Astrocyte (in vitro differentiated cells and primary cell): ENCODE measurements around the gene SSBP2.

- PRO-cap = no peak
- RRBS, 2 experiments = no CpG with 5 or more reads among the region's 2 CpGs
Measured at GRCh38 chr5:78078357-78079038, 216.0 kb downstream of the AP3B1 start.

DNA sequence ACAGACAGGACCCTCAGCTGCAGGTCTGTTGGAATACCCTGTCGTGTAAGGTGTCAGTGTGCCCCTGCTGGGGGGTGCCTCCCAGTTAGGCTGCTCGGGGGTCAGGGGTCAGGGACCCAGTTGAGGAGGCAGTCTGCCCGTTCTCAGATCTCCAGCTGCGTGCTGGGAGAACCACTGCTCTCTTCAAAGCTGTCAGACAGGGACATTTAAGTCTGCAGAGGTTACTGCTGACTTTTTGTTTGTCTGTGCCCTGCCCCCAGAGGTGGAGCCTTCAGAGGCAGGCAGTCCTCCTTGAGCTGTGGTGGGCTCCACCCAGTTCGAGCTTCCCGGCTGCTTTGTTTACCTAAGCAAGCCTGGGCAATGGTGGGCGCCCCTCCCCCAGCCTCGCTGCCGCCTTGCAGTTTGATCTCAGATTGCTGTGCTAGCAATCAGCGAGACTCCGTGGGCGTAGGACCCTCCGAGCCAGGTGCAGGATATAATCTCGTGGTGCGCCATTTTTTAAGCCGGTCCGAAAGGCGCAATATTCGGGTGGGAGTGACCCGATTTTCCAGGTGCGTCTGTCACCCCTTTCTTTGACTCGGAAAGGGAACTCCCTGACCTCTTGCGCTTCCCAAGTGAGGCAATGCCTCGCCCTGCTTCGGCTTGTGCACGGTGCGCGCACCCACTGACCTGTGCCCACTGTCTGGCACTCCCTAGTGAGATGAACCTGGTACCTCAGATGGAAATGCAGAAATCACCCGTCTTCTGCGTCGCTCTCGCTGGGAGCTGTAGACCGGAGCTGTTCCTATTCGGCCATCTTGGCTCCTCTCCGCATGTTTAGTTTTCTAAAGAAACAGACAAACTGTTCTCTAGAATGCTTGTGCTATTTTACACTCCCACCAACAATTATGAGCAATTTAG is 97.2 kb downstream of the SCAMP1 start:
- PRO-cap = no peak
- RRBS, 2 experiments = no CpG with 5 or more reads among the region's 35 CpGs

DNA sequence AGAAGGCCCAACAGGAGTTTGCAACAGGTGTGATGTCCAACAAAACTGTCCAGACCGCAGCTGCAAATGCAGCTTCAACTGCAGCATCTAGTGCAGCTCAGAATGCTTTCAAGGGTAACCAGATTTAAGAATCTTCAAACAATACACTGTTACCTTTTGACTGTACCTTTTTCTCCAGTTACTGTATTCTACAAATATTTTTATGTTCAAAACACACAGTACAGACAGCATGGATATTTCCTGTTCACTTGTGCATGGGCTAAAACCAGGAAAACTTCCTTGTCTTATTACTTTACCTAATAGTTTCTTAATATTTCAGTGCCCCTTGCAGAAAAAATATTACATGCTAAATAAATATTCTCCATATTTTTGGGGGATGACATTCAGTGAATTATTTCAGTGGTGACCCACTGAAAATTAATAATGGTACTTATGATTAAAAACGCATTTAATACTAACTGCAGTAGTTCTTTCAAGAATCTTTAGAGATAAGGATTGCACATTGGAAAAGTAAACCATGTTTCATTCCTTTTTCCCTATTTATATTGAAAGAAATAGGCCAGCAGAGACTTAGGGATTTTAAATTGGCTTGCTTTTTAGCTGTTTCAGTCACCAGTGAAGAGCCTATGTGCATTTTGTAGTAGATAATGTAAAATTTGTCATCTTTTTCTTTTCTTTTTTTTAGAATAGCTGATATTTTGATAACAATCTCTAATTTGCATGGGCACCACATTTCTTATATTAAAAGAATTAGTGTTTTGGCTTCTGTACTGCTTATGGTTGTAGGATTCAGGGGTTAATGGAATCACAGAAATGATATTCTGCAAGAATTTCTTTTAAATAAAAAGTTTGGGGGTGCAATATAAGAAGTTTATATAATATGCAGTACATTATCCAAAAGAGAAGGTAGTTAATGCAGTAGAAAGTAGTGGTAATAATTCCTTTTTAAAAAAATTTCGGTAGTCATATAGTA is 115.4 kb downstream of the SCAMP1 start:
- PRO-cap = no peak
- RRBS, 2 experiments = no CpG with 5 or more reads among the region's 3 CpGs

DNA sequence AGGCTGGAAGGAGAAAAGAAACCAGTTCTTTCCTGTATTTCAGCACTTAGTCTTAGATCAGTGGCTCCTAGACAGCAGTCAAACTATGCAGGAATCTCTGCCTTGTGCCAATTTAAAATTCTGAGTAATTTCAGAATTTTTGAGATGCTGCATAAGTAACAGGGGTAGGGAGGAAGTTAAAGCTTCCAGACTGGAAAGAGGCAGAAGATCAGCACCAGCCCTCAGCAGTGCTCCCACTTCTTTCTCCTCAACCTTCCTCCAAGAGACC is 141.9 kb downstream of the LHFPL2 start:
- PRO-cap = no peak

DNA sequence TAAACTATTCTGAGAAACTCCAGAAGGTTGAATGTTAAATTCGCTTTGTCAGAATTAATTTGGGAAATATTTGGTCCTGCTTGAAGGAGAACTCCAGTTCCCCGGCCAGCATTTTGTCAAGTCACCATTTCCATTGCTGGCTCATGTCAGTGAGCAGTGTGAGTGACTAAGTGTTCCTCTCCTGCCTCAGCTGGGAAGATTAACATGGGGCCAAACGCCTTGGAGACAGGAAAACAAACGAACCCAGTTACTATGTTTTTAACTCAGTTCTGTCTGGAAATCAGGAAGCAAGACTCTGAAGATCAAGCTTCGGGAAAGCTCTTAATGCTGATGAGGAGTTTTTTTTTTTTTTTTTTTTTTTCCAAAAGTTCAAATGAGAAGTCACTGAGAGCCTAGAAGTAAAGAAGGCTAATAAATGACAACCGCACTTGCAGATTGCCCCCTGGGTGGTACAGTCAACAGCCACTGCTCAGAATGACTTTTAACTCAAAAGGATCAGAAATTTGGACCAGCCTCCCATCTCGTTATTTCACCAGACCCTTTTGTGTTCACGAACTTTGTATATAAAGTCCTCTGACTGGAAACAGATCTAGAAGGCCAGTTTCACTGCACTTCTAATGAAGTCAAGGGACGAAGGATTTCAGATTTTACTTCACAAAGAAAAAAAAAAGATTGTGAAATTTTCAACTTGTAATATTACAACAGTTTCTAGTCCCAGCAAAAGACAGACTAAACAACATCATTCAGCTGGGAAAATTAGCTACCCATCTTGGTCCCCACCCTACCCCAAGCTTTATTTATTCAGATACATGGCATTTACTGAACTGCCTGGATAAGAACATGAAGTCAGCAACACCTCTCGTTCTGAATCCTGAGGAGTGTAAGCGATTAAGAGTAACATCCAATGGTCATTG is 121.3 kb downstream of the LHFPL2 start:
- PRO-cap = unidirectional peak, plus-strand start at position 266 of the sequence
- RRBS, 2 experiments = no CpG with 5 or more reads among the region's 11 CpGs

DNA sequence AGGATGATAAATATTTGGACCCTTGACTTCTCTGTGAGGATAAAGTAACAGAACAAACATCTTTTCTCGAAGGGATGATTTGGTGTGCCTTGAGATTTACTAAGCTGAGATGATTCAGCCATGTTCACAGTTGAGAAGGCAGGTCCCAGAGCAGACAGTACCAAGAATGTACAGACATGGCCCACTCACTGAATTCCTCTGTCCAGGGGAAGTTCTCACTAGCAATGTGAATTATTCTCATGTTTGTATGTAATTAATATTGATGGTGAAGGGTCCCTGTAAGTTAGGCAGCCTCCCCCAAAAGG is 47.4 kb downstream of the LHFPL2 start:
- PRO-cap = no peak
- RRBS, 2 experiments = no CpG with 5 or more reads among the region's 1 CpG

DNA sequence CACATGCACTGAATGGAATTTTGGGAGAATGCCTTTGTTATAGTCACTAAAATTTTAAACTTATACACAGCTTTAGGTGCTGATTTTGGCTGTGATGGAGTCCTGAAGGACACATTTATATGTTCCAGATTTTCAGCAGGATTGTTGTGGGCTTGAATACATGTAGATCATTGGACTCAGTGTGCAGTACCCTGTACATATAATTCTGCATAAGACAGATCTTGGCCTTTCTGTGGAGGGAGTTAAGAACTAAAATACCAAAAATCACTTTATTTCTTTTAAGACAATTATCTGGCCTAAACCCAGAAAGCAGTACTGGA is 86.6 kb downstream of the JMY start:
- PRO-cap = no peak

DNA sequence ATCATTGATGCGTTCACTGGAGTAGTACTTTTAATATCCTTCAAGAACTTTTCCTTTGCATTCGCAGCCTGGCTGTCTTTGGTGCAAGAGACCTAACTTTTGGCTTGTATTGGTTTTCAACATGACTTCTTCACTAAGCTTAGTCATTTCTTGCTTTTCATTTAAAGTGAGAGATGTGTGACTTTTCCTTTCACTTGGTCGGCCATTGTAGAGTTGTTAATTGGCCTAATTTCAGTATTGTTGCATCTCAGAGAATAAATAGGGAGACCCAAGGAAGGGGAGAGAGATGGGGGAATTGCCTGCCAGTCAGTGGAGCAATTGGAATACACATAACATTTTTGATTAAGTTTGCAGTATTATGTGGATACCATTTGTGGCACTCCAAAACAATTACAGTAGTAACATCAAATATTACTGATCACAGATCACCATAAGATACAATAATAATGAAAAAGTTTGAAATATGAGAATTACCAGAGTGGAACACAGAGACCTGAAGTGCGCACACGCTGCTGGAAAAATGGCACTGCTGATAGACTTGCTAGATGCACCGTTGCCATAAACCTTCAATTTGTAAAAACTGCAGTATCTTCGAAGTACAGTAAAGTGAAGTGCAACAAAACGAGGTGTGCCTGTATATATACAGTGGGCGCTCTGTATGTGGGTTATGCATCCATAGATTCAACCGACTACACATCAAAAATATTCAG is 26.2 kb upstream of the CMYA5 start:
- PRO-cap = no peak
- RRBS, 2 experiments = no CpG with 5 or more reads among the region's 10 CpGs

DNA sequence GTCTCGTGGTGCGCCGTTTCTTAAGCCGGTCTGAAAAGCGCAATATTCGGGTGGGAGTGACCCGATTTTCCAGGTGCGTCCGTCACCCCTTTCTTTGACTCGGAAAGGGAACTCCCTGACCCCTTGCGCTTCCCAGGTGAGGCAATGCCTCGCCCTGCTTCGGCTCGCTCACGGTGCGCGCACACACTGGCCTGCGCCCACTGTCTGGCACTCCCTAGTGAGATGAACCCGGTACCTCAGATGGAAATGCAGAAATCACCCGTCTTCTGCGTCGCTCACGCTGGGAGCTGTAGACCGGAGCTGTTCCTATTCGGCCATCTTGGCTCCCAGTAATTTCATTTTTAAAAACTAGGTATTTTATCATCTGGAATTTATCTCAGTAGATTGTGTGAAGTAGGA is 95.0 kb downstream of the CMYA5 start:
- PRO-cap = unidirectional peak, minus-strand start at position 331 of the sequence
- RRBS, 2 experiments = no CpG with 5 or more reads among the region's 25 CpGs

- PRO-cap = no peak
- RRBS, 2 experiments = no CpG with 5 or more reads among the region's 17 CpGs
Measured at GRCh38 chr5:80082113-80082624, 47.0 kb downstream of the THBS4 start.

DNA sequence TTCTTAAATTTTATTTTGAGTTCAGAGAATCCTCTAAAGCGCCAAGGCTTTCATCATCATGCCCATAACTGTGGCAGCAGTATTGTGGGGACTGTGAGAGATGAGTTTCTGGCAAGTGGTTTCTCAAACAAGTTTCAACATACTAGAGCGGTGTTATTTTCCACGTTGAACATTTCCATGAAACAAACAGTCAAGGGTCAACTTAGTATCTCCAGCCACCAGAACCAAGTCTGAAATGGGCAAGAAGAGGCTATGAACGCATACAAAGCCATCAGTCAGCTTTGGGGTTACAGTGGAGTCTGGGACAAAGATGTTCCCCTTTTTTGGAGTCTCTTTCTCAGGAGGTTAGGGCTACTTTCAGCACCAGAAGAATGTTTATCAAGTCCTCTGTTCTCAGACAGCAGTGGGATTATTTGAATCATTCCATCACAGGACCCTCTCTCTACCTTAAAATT is 40.3 kb downstream of the SERINC5 start:
- PRO-cap = no peak
- RRBS, 2 experiments = no CpG with 5 or more reads among the region's 4 CpGs

DNA sequence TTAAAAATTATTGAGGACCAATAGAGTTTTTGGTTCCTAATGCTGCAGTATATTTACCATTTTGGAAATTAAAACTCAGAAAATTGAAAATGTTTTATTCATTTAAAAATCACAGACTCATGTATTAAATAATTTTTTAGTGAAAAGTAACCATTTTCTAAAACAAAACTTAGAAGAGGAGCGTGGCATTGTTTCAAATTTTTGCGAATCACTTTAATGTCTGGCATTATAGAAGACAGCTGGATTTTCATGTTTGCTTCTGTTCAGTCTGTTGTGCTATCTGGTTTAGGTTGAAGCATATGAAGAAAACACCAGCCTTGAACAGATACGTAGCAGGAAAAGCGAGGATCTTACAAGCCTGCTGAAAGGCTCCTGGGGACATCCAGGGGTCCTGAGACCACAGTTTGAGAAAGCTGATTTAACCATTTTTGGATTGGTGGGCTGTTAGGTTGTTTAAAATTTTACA is 1.6 kb downstream of the ZFYVE16 start:
- PRO-cap = no peak
- RRBS, 2 experiments = no CpG with 5 or more reads among the region's 4 CpGs

- PRO-cap = no peak
- RRBS, 2 experiments = no CpG with 5 or more reads among the region's 10 CpGs
Measured at GRCh38 chr5:81212274-81212615, 20.9 kb upstream of the CKMT2 start.

DNA sequence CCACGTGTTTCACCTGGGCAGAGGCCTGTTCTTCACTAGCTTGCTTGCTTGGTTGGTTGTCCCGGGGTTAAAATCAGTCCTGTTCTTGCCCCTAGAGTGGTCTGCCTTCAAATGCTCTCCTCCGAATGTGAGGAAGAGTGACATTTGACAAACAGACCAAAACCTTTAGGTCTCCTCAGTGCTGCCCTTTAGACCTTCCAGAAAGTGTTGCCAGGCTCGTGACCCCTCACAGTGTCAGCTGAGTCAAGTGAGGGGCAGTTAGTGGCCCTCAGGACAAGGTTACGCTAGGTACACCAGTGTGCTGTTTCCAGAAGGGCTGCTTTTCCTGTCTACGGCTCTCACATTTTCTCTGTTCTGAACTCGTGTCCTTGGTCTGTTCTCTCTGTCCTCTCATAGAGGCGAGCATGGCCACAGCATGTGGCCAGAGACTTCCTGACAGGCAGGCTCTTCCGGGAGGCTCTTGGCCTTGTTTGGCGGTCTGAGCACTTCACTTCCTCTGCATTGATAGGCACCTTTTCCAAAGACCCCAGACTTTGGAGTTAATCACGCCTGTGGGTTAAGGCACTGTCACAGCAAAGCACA is 1.0 kb downstream of the CKMT2 start:
- PRO-cap = no peak
- RRBS, 2 experiments = 93% methylated on average over 1 of the region's 11 CpGs; no CpG with 5 or more reads in 1 of the 2 experiments

GRCh38 chr5:81268772-81269300 is 32.6 kb upstream of the ZCCHC9 start:
- PRO-cap = no peak
- RRBS, 2 experiments = no CpG with 5 or more reads among the region's 2 CpGs

- PRO-cap = no peak
- RRBS, 2 experiments = no CpG with 5 or more reads among the region's 6 CpGs
Measured at GRCh38 chr5:81300724-81301167, 641 bp upstream of the ZCCHC9 start.

- PRO-cap = bidirectional peak, plus-strand start at chr5:81420506, minus-strand start at chr5:81420413
- RRBS, 2 experiments = no CpG with 5 or more reads among the region's 5 CpGs
Measured at GRCh38 chr5:81420208-81420653, 26.3 kb upstream of the ACOT12 start.

- PRO-cap = no peak
- RRBS, 2 experiments = 2 to 3% methylated on average over 16 to 19 of the region's 56 CpGs
Measured at GRCh38 chr5:81749305-81750250, 1.3 kb downstream of the SSBP2 start.

DNA sequence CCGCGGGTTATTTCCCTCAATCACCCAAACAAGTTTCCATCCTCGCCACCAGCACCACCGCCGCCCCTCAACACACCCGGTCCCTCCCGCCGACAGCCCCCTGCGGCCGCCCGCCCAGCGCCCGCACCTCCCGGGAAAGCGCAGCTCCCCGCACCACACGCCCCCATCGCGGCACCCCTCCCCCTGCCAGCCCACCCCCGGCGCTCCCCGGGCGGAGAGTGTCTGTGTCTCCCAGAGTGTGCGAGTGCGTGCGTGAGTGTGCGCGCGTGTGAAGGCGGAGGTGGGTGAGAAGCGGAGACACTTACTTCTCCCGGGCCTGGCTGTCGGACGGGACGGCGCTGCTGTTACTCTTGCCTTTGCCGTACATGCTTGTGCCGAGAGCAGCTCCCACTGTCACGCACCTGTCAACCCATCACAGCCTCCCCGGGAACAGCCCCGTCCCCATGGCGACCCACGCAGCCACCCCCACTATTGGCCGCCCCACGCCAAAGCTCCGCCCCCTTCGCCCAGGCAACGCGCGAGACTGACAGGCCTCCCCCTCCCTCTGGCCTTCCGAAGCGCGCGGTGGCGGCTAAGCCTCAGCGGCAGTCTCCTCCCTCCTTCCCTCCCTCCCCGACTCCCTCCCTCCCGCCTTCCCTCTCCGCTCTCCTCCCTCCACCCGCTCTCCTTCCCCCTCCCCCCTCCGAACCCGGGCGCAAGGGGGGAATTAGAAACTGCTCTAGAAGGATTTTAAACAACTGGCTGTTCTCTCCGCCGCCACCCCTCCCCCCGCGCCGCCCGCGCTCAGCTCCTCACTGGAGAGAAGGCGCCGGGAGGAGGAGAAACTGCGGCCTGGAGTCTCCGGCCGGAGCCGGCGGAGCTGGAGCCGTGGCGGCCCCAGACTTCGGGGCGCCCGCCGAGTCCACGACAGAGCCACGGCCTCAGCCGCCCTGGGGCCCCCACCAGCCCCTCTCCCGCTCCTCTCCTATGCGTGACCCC is at the start of gene SSBP2:
SSBP2 (minus strand) TSS at position 422 of the 978 bp plus-strand sequence.
- PRO-cap = unidirectional peak, minus-strand start at position 373 of the sequence
- RRBS, 2 experiments = 1 to 2% methylated on average over 15 to 35 of the region's 88 CpGs

- PRO-cap = no peak
- RRBS, 2 experiments = 1 to 3% methylated on average over 13 to 23 of the region's 55 CpGs
Measured at GRCh38 chr5:81751654-81752557, 1.0 kb upstream of the SSBP2 start.